Heart right ventricle (tissue), 2 donors: ENCODE results near the genes FAM149B1, CFAP70 and MSS51.

- PRO-cap, 2 experiments = no peak in any of the 2 experiments
Observed at GRCh38 chr10:72638651-72639283, 12.9 kb upstream of the MICU1 start.

- PRO-cap, 2 experiments = no peak in any of the 2 experiments
Observed at GRCh38 chr10:72735937-72736819, 44.2 kb downstream of the MCU start.

DNA sequence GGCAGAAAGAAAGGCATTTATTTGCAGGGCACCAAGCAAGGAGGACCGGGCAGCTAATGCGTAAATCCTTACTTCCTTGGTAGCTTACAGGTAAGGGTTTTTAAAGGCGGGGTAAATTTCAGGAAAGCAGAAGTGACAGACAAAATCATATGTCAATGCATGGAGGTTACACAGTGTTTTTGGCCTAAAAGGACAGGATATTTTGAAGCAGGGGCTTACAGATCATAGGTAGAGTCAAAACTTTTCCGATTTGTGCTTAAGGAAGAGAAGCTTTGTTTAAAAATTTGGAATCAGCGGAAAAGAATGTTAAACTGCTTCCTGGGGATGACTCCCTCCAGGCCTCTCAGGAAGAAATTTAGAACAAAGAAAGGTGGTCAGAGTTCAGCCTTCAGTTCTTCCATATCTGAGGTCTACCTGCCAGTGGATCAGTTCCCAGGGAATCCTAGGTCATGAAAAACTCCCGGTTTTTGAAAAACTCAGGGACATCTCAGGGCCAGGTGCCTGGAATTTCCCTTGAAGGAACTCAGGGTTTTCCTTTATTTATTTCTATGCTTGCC, 100.3 kb downstream of the MCU start:
- PRO-cap, 2 experiments = no peak in any of the 2 experiments

DNA sequence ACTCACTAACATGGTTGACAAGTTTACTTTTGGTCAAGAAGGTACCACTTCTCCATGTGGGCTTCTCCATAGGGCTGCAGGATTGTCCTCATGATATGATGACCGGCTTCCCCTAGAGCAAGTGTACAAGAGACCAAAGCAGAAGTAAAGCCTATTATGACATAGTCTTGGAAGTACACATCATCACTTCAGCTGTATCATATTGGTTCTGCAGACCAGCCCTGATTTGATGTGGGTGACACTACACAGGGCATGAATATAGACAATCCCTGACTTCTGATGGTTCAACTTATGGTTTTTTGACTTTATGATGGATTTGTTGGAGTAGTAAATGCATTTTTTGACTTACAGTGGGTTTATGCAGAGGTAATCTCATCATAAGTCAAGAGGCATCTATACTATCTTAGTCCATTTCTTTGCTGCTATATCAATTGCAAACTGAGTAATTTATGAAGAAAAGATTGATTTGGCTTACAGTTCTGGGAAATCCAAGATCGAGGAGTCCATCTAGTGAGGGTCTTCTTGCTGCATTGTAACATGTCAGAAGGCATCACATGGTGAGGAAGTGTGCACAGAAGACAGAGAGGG, 45.6 kb upstream of the OIT3 start:
- PRO-cap, 2 experiments = no peak in any of the 2 experiments

- PRO-cap, 2 experiments = peak in 1 of 2 experiments; most common plus-strand start chr10:73044624 (in 1); most common minus-strand start chr10:73044442 (in 1)
Observed at GRCh38 chr10:73044173-73044711, 52.4 kb downstream of the P4HA1 start.

GRCh38 chr10:73095265-73095772, 1.3 kb downstream of the P4HA1 start:
- PRO-cap, 2 experiments = peak in 1 of 2 experiments; most common plus-strand start chr10:73095636 (in 1); most common minus-strand start chr10:73095484 (in 1)

DNA sequence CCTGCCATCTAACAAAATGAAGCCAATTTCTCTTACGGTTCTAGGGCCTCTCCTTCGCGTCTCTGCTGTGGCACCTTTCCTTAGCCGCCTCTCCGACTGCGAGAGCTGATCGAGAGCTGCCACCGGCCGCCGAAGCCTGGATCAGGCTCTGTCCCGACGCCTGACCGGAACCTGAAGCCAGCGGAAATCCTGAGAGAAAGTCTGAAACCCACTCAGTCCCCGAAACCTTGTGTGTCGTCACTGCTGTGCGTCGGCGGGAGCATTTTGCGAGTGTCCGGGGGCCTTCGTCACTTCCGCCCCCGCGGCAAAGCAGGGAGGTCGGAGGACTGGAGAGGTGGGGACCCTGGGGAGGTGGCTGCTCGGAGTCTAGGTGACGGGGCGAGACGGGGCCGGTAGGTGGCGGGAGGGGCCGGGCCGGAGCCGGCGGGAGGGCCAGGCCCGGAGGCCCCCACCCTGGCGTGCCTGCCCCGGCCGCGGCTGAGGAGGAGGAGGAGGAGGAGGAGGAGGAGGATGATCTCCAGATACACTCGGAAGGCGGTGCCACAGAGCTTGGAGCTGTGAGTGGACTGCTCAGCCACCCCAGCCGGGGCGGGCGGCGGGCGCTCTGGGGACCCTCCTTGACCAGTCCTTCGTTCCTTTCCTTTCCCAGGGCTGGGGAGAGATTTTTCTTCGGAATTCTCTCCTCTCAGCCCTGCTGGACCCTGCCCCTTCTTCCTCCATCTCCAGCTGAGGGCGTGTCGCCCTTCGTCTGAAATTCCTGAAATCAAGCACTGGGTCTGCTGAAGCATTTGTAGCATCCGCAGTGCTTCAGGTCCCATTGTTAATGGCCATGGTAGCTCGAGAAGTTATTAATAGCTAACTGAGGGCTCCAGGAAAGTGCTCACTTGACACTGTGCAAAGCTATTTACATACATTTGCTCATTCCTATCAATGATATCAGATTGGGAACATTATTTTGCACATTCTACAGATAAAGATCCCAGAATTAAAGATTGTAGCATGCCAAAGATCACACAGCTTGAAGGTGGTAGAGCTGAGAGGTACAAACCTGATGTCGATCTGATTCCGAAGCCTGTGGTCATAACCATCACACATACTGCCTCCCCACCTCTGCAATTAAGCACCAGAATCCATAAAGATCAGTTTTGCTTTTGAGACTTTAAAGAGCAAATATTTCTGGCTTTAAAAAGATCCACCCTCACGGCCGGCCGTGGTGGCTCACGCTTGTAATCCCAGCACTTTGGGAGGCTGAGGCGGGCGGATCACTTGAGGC, at the start of gene FAM149B1:
Gene FAM149B1, plus strand, starts transcription at position 290 of the 1,273 bp plus-strand sequence.
- PRO-cap, 2 experiments = peak in 2 of 2 experiments; most common plus-strand start position 290 of the sequence (in 2); most common minus-strand start position 150 of the sequence (in 1)

- PRO-cap, 2 experiments = peak in 2 of 2 experiments; most common plus-strand start chr10:73358876 (in 2); most common minus-strand start chr10:73358732 (in 2)
Observed at GRCh38 chr10:73357951-73359014, at the start of gene CFAP70. Gene CFAP70, minus strand, starts transcription at chr10:73358864.

GRCh38 chr10:73422178-73422775, 8.4 kb upstream of the ANXA7 start:
- PRO-cap, 2 experiments = no peak in any of the 2 experiments

- PRO-cap, 2 experiments = no peak in any of the 2 experiments
Observed at GRCh38 chr10:73433410-73434130, at the start of gene MSS51. Gene MSS51, minus strand, starts transcription at chr10:73433561.

DNA sequence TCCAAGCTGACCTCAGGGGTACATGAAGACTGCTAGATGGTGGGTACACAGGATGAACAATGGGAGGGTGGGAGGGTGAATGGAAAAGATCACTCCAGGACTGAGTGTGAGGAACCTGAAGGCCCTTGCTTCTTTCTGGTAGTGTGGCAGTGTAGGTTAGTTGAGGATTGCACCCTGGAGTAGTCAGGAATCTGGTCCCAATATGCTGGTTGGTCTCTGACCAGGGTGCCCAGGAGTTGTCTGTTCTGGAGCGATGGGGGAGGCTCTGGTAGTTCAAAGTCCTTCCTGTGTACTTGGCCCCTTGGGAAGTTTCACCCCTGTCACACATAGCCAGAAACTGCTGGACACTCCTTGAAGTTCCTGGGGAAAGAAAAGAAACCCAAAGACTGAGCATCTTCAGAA, 3.0 kb upstream of the PPP3CB start:
- PRO-cap, 2 experiments = no peak in any of the 2 experiments

- PRO-cap, 2 experiments = no peak in any of the 2 experiments
Observed at GRCh38 chr10:73552827-73553128, 38.4 kb downstream of the USP54 start.

- PRO-cap, 2 experiments = no peak in any of the 2 experiments
Observed at GRCh38 chr10:73601388-73602095, 10.4 kb upstream of the USP54 start.

DNA sequence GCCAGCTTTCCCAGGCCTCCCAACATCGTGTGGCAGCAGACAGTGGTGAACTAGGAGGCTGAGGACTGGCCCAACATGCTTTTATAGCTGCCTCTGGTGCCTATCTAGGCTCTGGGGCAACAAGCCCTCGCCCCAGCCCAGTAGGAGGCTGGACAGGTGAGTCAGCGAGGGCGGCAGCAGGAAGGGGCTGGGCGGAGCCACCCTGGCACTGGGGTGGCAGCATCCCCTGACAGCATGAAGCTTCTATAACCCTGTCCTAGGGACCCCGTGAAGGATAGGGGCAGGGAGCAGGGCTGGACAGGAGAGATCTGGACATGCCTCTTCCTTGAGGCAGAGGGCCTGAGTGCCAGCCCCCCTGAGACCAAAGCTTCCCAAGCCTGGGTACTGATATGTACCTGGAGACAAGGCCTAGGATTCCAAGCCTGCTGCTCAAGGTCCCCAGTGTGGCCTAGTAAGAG, 7.9 kb upstream of the SYNPO2L start:
- PRO-cap, 2 experiments = no peak in any of the 2 experiments

DNA sequence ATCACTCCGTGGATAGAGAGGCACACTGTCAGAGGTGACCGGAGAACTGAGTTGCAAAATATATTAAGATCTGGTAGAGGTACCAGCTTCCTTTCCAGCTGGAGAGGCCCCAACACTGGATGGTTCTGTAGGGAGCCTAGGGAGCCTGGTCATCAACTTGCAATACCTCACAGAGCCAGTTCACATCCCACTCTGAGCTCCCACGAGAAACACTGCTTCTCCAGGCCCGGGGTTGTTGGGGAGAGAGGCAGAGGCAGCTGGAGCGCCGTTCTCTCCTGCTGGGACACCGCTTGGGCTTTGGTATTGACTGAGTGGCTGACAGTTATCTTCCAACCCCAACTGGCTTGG, 436 bp upstream of the FUT11 start:
- PRO-cap, 2 experiments = no peak in any of the 2 experiments

DNA sequence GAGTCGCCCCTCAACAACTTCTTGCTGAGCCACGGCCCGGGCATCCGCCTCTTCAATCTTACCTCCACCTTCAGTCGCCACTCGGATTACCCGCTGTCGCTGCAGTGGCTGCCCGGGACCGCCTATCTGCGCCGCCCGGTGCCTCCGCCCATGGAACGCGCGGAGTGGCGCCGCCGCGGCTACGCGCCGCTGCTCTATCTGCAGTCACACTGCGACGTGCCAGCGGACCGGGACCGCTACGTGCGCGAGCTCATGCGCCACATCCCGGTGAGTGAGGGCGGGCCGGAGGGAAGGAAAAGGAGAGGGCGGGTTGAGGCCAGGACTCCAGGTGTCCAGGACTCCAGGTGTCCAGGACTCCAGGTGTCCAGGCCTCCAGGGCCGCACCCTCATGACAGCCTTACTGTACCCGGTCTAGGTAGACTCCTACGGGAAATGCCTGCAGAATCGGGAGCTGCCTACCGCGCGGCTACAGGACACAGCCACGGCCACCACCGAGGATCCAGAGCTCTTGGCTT, 756 bp downstream of the FUT11 start:
- PRO-cap, 2 experiments = peak in 2 of 2 experiments; most common plus-strand start position 207 of the sequence (in 1); most common minus-strand start position 200 of the sequence (in 2)

- PRO-cap, 2 experiments = no peak in any of the 2 experiments
Observed at GRCh38 chr10:73865356-73866192, 8.8 kb downstream of the CAMK2G start.

GRCh38 chr10:73932257-73932835, 21.4 kb downstream of the PLAU start:
- PRO-cap, 2 experiments = no peak in any of the 2 experiments

- PRO-cap, 2 experiments = no peak in any of the 2 experiments
Observed at GRCh38 chr10:73965228-73965615, 32.7 kb upstream of the VCL start.

DNA sequence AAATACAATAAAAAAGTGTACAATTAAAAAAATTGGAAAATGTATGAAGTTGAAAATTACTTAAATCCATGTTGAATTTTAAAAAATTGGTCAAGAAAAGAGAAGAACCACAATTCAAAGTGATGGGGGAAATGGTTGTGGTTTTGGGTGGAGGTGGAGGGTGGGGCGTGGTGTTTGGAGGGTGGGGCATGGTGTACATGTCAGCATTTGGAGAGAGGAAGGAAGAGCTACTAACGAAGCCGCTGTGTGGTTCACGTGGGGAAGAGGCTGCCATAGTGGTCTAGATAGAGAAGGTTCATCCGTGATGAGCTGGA, 6.2 kb upstream of the VCL start:
- PRO-cap, 2 experiments = no peak in any of the 2 experiments